Psoas muscle (tissue), 2 donors: ENCODE measurements around a stretch of chr6.

GRCh38 chr6:151616731-151617204 lies 123.0 kb downstream of the CCDC170 start:
- PRO-cap, 2 experiments = no peak in any of the 2 experiments

GRCh38 chr6:151633548-151633953 lies 139.7 kb downstream of the CCDC170 start:
- PRO-cap, 2 experiments = no peak in any of the 2 experiments

GRCh38 chr6:151680802-151682119 lies 126.2 kb upstream of the ESR1 start:
- PRO-cap, 2 experiments = no peak in any of the 2 experiments

DNA sequence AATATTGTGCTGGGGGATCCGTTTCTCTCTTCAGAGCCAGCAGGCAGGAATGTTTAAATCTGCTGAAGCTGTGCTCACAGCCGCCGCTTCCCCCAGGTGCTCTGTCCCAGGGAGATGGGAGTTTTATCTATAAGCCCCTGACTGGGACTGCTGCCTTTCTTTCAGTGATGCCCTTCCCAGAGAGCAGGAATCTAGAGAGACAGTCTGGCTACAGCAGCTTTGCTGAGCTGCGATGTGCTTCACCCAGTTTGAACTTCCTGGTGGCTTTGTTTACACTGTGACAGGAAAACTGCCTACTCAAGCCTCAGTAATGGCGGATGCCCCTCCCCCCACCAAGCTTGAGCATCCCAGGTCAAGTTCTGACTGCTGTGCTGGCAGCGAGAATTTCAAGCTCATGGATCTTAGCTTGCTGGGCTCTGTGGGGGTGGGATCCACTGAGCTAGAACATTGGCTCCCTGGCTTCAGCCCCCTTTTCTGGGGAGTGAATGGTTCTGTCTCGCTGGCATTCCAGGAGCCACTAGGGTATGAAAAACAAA lies 91.1 kb upstream of the ESR1 start:
- PRO-cap, 2 experiments = no peak in any of the 2 experiments

GRCh38 chr6:151810920-151811349 lies 3.5 kb downstream of the ESR1 start:
- PRO-cap, 2 experiments = no peak in any of the 2 experiments

- PRO-cap, 2 experiments = peak in 2 of 2 experiments; most common plus-strand start chr6:152167848 (in 2); most common minus-strand start chr6:152167653 (in 1)
Measured at GRCh38 chr6:152167456-152168751, 360.4 kb downstream of the ESR1 start.

- PRO-cap, 2 experiments = peak in 1 of 2 experiments; most common plus-strand start chr6:152318517 (in 1); most common minus-strand start chr6:152318343 (in 1)
Measured at GRCh38 chr6:152318047-152318712, 319.0 kb downstream of the SYNE1 start.

GRCh38 chr6:152428024-152428639 lies 209.0 kb downstream of the SYNE1 start:
- PRO-cap, 2 experiments = no peak in any of the 2 experiments

- PRO-cap, 2 experiments = no peak in any of the 2 experiments
Measured at GRCh38 chr6:153110990-153111502, 20.0 kb downstream of the RGS17 start.

GRCh38 chr6:154438657-154439715 lies 71.5 kb downstream of the CNKSR3 start:
- PRO-cap, 2 experiments = no peak in any of the 2 experiments

- PRO-cap, 2 experiments = no peak in any of the 2 experiments
Measured at GRCh38 chr6:154481259-154481734, 29.2 kb downstream of the CNKSR3 start.

- PRO-cap, 2 experiments = no peak in any of the 2 experiments
Measured at GRCh38 chr6:154507247-154507928, 3.1 kb downstream of the CNKSR3 start.

DNA sequence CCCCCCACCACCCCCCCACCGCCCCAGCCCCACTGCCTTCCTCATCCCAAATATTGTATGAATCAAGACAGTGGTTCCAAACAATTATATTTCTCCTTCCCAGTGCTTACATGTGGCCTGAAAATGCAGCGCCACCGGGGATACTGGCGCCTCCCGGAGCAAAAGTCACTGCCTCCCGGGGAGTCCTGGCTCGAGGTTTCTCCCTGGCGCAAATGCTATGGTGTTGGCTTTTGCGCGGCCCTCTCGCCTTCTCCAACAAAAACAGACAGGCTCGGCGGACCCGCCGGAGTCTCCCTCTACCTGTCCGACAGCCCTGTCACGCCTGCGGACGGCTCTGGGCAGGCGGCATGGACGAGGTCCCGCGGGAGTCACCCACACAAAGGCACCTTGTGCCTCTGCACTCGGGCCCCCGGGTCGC lies 1.2 kb downstream of the CNKSR3 start:
- PRO-cap, 2 experiments = no peak in any of the 2 experiments

GRCh38 chr6:154820087-154820435 lies 86.8 kb downstream of the SCAF8 start:
- PRO-cap, 2 experiments = no peak in any of the 2 experiments

- PRO-cap, 2 experiments = no peak in any of the 2 experiments
Measured at GRCh38 chr6:155013527-155013945, 18.4 kb downstream of the TIAM2 start.

- PRO-cap, 2 experiments = no peak in any of the 2 experiments
Measured at GRCh38 chr6:155091174-155091480, 96.0 kb downstream of the TIAM2 start.

GRCh38 chr6:155188698-155189570 lies 74.9 kb upstream of the CLDN20 start:
- PRO-cap, 2 experiments = no peak in any of the 2 experiments

DNA sequence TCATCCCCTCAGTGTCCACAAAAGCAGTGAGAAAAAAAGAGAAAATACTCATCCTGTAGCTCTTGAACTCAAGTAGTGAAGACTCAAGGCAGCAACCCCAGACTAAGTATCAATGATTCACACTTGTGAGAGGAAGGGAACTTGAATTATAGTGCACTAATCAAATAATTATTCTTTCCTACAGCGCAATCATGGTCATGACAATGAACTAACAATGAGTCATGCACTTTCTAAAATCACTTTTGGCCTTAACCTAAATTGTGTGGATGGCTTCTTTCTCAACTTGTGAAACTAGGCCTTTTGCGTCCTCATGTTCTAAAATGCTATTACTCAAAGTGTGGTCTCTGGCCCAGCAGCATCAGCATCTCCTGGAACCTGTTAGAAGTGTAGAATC lies 68.6 kb upstream of the NOX3 start:
- PRO-cap, 2 experiments = no peak in any of the 2 experiments

- PRO-cap, 2 experiments = no peak in any of the 2 experiments
Measured at GRCh38 chr6:155694161-155694631, 238.6 kb upstream of the NOX3 start.

- PRO-cap, 2 experiments = no peak in any of the 2 experiments
Measured at GRCh38 chr6:156395210-156395909, 381.8 kb upstream of the ARID1B start.